ENCODE measurements around the gene CYTIP.

- PRO-cap, result no peak
Observed at GRCh38 chr2:156437245-156437677, 1.1 kb downstream of the GPD2 start.

DNA sequence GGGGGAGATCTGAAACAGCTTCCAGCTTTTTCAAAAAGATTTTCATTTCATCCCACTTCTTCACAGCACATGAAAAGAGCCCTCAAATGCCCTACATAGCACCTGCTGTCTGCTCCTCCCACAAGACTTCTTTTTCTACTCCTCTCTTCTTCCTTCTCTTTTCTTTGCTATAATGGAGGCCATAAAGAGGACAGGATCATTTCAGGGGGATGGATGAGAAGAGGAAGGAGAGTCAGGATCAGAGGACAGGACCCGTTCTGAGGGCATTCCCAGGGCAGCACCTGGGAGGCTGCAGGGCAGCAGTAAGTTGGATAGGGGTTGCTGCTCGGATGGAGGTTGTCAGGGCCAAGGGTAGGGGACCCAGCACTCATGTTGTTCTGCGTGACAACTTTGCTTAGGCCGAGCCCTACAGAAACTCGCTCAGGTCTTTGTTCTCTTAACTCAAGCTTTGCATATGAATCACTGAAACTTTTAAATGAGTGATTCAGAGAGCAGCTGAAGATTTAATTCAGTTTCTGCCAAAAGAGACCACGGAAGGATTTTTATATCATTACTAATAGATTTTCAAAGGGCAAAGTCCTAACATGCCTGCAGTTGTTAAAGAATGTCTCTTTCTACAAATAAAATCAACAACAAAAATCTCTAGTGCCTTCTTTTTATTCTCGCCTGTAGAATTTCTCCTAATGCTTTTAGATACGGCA lies 11.2 kb upstream of the GALNT5 start:
- PRO-cap, result no peak

- PRO-cap, result no peak
Observed at GRCh38 chr2:157397391-157398073, 46.4 kb downstream of the CYTIP start.

DNA sequence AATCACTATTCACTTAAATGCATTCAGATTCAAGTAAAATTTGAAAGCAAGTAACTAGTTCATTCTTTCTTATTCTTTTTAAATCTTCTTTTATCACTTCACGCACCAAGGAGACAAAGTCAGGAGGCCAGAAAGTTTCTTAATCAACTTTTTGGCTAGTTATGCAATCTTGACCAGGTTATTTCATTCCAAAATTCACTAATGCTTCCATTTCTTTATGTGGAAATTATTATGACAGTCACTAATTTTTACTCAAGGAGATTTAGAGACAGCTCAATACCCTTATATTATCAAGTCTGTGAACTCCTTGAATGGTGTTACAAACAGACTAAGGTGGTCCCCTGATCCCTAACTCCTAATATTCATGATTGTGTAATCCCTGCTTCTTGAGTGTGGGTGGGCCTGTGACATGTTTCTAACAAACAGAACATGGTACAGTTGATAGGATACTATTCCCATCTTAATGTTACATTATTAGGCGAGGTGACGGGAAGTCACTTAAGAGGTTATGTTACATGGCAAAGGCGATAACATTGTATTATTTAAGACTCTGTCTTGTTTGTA lies 32.4 kb downstream of the CYTIP start:
- PRO-cap, result no peak

DNA sequence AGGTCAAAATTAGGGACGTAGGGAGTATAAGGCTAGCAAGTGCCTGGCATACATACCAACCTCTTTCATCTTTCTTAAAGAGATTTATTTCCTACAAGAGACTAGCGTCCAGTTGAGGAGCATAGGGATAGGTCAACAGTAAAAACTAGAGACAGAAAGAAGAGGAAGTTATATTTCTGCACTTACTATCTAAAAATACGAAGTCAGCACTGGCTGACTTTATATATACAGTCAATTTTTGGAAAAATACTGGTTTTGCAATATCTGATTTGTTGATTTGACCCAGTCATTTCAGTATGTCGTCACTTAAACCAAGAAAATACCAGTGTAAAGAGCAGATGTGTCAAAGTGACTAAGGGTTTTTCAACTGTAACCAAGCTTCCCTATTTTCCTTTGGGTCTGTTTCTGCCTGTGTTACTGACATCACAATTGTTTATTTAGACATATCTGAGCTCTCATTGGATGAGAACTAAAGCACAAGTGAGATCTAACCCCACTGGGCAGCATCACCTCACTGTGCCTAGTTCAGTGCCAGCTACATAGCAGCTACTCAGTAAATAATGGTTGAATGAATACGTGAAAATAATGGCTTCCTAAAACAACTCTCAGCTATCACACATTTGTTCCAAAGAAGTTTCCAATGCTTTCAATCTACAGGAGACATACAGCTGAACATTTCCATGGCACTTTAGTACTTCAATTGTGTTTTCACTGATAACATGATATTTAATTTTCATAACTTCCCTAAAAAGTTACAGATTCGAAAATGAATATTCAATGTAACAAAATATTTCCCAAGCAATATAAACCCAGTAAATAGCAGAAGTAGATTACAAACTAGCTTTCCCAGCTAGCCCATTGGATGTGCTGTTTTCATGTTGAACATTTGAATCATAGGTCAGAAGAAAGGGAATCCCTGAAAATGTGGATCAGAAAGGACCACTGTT lies 22.9 kb downstream of the CYTIP start:
- PRO-cap, result no peak

GRCh38 chr2:157443641-157444285 lies at the start of gene CYTIP:
TSS of gene CYTIP (minus strand) at chr2:157444089.
- PRO-cap, result unidirectional peak, minus-strand start at chr2:157444081

DNA sequence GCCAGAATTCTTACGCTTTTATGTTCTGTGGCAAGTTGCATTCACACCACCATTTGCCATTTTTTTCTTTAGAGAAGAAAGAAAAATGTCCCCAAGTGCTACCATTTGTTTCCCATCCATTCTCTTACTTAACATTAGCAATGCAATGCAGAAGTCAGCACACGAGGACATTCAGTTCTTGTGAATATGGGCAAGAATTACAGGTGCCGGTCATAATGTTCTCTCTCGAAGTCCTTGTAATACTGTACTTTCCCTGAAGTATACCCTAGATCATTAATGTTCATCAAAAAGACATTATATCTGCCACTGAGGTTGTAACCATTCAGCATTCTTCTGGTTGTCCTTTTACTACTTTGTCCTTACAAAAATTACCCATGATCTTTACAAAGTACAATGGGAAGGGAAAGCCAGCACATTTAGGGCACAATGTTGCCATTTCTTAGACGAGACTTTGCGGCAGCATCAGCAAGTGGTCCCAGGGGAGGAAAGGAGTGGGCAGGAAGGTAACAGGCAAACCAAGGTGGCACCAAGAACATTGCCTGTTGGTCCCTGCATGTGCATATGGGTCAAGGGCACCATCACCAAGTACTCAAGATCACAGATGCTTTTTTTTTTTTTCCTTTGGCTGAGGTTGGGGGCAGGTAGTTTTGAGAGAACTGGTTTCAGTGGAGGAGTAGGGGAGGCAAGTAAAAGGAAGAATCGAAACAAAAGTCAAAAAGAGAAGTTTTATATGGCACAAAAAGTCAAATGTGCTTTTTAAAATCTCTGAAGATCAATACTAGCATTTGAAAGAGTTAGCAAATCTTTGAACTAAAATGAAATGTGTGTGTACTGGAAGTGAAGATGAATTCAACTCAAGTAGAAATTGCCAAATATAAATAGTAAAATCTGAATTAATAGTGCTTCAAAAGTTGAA lies 655 bp upstream of the CYTIP start:
- PRO-cap, result no peak

DNA sequence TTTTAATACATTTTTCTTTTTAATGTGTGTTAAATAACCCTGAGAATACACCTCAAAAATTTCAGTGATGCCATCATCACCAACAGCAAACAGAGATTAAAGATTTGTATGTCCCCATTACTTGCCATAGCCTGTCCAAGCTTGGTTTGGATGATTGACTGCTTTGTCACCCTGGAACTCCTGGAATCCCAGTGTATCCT lies 28.8 kb upstream of the CYTIP start:
- PRO-cap, result no peak

GRCh38 chr2:157784220-157784942 lies 91.7 kb downstream of the ACVR1 start:
- PRO-cap, result unidirectional peak, plus-strand start at chr2:157784666

DNA sequence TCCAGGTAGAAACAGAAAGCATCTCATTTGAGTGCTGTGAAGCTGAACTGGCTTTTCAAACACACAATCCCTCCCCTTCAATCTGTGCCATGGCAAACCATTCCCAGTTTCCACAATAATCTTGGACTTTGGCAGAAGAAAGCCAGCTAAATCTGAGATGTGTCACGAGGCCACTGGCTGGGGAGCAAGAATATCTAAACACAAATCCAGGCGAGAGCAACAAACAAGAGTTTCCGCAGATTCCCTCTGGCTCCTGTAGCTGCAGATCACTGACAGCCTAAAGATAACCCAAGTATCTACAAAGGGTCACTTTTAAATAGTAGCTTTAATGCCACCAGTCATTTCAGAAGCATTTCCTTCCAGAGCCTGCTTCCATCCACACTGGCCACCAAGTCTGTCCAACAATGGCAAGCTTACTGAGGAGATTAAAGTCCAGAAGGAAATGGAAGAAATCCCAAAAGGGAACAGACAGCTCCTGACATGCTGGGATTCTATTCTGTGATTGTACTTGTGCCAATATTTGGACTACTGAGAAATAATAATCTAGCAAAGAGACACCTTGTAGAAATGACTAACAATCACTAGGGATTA lies 86.8 kb downstream of the ACVR1 start:
- PRO-cap, result no peak

- PRO-cap, result no peak
Observed at GRCh38 chr2:157825776-157826230, 50.3 kb downstream of the ACVR1 start.

DNA sequence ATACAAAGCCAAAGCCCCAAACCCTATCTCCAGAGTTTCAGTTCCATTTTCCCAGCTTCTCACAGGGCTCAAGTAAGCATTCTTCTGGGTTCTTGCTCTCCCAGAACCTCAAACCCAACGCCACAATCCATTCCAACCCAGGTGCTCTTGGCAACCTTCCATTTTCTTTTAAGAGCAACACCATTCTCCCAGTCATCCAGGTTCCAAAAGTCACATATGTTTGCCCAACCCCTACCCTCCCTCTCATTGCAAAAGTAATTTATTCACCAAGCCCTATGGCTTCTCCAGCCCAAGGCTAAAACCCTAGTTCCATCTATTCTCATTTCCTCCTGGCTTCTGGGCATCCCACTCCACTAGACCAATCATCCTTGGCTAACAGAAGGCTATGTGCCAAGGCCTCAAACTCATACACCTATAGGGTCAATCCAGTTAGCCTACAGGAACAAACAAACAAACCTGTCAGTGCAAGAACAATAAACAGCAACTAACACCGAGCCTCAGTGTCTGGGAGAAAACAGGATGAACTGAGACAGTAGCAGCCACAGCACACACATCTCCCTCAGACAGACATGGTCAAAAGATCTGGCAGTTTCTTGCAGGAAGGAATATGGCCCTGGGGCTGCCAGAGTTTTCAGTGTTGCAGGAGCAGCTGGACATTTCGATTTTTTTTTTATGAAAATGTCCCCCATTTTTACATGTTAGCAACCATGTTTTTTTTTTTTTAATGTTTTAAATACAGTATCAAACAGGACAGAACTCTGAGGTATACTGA lies 9.0 kb downstream of the ACVR1 start:
- PRO-cap, result no peak

DNA sequence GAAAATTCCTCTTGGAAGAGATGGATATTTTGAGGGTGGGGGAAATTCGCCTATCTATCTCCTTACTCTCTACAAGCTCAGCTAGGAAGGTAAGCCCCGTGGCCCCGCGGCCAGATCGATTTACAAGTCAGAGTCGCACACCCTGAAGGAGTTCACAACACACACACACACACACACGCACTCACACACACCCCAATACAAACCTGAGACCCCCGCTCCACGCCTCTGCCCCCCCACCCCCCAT lies 876 bp downstream of the ACVR1 start:
- PRO-cap, result no peak

GRCh38 chr2:157899015-157899818 lies 23.1 kb upstream of the ACVR1 start:
- PRO-cap, result no peak

- PRO-cap, result no peak
Observed at GRCh38 chr2:158042987-158043628, 58.6 kb upstream of the UPP2 start.

DNA sequence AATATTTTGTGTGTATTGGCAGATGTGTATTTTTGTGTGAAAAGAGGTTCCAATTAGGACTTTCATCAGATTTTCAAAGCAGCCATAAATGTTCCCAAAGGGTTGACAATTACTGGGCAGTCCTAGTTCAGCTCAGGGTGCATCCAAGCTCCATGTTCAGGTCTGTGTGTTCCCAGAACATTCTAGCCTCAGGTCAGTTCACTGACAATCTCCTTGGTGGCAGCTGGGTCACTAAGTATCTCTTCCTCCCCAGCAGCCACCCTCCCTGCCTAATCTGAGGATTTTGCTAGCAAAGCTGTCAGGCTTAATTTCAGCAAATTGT lies 29.7 kb downstream of the UPP2 start:
- PRO-cap, result no peak

DNA sequence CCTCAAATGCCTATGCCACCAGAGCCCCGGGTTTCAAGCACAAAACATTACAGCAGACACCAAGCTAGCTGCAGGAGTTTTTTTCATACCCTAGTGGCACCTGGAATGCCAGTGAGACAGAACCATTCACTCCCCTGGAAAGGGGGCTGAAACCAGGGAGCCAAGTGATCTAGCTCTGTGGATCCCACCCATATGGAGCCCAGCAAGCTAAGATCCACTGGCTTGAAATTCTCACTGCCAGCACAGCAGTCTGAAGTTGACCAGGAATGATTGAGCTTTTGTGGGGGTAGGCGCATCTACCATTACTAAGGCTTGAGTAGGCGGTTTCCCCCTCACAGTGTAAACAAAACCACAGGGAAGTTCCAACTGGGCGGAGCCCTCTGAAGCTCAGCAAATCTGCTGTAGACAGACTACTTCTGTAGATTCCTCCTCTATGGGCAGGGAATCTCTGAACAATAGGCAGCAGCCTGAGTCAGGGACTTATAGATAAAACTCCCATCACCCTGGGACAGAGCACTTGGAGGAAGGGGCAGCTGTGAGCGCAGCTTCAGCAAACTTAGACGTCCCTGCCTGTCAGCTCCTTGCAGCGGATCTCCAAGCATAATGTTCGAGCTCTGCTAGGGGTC lies 96.7 kb downstream of the CCDC148 start:
- PRO-cap, result no peak

GRCh38 chr2:158458601-158459097 lies 1.9 kb downstream of the PKP4 start:
- PRO-cap, result no peak

- PRO-cap, result no peak
Observed at GRCh38 chr2:158599678-158600553, 143.2 kb downstream of the PKP4 start.

- PRO-cap, result no peak
Observed at GRCh38 chr2:158662674-158663256, 132.4 kb upstream of the DAPL1 start.

All from aorta (tissue), 1 donor.